A172 (cell line): Measurements from ENCODE around the gene GJD4.

DNA sequence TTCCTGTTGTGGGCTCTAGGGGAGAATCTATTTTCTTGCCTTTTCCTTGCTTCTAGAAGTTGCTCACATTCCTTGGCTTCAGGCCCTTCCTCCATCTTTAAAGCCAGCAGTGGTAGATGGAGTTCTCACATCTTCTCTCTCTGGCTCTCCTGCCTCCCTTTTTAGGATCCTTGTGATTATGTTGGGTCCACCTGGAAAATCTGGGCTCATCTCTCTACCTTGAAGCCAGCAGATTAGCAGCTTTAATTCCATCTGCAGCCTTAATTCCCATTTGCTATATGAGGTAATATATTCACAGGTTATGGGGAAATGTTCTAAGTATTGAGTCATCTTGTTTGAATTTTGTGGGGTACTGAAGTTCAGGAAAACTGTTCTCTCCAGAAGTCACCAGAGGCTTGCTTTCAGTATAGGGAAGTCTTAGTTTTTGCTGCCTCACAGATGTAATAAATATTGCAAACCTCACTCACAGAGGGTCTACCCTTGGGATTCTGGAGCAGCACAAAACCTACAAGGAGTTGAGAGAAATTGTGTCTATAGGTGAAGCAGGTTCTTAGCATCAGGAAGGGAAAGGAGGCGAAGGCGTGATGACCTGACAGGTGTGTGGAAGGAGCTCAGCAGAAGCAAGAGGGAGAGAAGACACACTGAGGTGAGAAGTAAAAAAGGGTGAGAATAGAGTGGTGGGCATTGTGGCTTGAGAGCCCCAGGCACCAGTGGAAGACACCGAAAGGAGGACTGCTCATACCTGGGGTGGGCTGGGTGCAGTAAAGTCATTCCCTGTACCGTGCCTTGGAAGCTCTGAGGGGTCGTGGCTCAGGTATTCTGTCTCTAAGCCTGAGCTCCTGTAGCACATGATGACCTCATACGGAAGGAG, 39.2 kb downstream of the CCNY start:
- RAMPAGE, long total RNA: no peak

DNA sequence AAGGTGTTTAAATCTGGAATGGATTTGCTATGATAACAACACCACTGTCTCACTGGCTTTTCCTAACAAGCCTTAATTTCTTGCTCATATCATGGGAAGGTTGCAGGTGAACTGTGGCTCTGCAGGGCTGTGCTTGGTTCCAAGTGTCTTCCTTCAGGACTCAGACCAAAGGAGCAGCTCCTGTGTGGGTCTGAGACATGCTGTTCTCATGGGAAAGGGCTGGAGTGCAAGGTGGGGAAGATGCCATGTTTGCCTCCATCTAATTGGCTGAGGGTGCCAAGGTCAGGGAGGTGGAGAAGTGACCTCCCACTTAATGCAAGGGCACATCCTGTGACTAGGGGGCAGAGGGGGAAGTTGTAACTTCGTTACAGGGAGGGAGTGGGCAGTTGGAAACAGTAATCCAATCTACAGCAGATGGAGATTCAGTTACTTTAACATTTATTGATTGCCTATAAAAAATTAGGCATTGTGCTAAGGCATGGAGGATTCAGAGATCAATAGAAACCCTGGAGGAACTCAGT, 75.6 kb downstream of the CCNY start:
- RAMPAGE, long total RNA: no peak

GRCh38 chr10:35422298-35422834, 86.1 kb downstream of the CCNY start:
- RAMPAGE, long total RNA: no peak

- RAMPAGE, long total RNA: no peak
Observed at GRCh38 chr10:35473886-35474658, 131.1 kb upstream of the GJD4 start.

- RAMPAGE, long total RNA: no peak
Observed at GRCh38 chr10:35605182-35605458, at the start of gene GJD4. TSS of gene GJD4 (plus strand) at chr10:35605341.

GRCh38 chr10:36349745-36350121, 707.6 kb upstream of the FZD8 start:
- RAMPAGE, long total RNA: no peak

DNA sequence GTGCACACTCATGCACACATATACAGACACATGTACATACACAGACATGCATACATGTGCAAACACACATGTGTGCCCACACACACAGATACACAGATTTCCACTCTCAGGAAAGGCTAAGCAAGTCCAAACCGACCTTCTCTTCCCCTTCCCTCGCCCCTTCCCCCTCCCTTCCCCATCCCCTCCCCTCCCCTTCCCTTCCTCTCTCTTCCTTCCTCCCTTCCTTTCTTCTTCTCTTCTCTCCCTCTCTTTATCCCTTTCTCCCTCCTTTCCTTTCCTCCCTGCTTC, 296.7 kb downstream of the ZNF248 start:
- RAMPAGE, long total RNA: no peak

DNA sequence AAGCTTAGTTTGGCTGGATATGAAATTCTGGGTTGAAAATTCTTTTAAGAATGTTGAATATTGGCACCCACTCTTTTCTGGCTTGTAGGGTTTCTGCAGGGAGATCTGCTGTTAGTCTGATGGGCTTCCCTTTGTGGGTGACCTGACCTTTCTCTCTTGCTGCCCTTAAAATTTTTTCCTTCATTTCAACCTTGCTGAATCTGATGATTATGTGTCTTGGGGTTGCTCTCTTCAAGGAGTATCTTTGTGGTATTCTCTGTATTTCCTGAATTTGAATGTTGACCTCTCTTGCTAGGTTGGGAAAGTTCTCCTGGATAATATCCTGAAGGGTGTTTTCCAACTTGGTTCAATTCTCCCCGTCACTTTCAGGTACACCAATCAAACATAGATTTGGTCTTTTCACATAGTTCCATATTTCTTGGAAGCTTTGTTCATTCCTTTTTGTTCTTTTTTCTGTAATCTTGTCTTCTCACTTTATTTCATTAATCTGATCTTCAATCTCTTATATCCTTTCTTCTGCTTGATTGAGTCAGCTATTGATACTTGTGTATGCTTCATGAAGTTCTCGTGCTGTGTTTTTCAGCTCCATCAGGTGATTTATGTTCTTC, 100.3 kb downstream of the ZNF33B start:
- RAMPAGE, long total RNA: no peak

GRCh38 chr10:42753526-42754029, 29.0 kb upstream of the BMS1 start:
- RAMPAGE, long total RNA: no peak

- RAMPAGE, long total RNA: no peak
Observed at GRCh38 chr10:42866555-42867172, 84.1 kb downstream of the BMS1 start.

DNA sequence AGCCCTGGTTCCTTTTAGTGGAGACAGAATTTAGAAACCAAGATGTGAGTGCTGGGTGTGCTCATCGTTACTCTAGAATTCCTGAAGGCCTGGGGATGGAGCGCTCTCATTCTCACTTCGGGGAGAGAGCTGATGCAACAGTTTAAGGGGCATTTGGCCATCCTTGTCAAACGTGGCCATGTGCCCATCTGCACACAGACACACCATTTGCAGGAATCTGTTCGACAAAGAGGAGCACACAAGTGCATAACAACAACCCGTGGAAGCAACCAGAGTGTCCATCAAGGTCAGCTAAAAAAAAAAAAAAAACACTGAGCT, 23.1 kb upstream of the RET start:
- RAMPAGE, long total RNA: no peak

DNA sequence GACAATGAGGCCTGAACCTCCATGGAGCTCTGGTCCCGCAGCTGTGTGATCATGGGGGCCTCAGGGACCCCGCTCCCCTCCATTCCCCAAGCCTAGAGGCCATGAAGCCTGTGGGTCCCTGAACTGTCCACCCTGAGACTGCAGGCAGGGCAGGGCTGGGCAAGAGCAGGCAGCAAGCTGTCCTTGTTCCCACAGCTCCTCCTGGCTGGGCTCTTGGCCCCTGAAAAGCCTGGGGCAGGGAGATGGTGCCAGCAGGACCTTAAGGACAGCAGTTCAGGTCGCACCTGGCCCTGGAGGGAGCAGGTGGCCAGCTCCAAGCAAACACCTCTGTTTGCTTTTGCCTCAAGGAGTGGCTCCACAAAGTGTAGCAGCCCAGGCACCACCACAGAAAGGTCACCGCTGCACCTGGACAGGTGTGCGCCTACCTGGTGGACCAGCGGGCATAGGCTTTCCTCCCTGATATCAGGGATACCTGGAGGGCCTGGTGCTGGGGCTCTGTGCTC, 5.2 kb downstream of the RET start:
- RAMPAGE, long total RNA: no peak

- RAMPAGE, long total RNA: no peak
Observed at GRCh38 chr10:43172309-43173371, 34.4 kb downstream of the CSGALNACT2 start.

DNA sequence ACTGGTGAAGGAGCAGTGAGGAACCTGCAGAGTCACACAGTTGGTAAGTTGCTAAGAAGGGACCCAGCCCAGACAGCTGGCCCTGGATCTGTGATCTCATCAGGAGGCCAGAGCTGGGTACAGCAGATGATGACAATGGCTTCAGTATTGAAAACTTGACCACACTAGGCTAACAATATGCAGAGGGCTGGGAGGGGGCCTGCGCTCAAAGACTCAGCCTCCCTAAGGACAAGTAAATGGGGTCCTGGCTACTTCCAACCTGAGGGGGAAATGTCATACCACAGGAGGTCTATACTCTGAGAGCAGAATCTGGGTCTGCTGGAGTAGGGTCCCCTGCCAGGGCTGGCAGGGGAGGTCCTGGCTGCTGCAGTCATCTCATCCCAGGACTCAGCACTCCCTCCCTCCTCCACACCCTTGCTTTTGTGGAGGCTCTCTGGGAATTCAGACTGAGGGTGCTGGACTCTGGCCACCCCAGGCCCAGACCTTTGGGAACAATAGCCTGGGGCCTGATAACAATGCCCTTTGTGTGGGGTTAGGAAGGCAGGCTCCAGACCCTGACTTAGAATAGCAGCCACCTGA, 1.4 kb downstream of the FXYD4 start:
- RAMPAGE, long total RNA: no peak

GRCh38 chr10:43386439-43387395, 15.3 kb downstream of the FXYD4 start:
- RAMPAGE, long total RNA: no peak

- RAMPAGE, long total RNA: no peak
Observed at GRCh38 chr10:43393393-43394491, 15.2 kb downstream of the HNRNPF start.

DNA sequence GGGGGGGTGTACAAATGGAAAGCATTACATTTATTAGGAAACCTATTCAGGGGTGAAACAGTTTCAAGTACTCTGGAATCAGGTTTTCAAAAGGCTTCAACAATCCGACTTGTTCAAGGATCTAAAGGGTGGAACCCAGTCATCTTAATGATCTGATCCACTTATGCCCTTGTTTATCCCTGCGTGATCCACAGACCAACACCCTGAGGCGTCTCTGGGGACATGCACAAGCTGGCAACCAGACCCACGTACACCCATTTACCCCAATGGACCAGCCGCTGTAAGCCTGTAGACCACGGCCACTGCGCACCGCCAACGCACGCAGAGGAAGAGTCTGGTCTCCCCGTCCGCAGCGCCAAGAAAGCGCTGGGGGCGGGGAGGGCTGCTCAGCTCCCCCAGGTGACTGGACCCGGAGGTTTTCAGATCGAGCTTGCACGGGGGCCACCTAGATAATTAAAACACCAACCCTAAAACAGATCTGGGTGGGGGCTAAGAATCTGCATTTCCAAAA, 13.3 kb downstream of the HNRNPF start:
- RAMPAGE, long total RNA: no peak

- RAMPAGE, long total RNA: no peak
Observed at GRCh38 chr10:43408037-43408661, 837 bp downstream of the HNRNPF start.

DNA sequence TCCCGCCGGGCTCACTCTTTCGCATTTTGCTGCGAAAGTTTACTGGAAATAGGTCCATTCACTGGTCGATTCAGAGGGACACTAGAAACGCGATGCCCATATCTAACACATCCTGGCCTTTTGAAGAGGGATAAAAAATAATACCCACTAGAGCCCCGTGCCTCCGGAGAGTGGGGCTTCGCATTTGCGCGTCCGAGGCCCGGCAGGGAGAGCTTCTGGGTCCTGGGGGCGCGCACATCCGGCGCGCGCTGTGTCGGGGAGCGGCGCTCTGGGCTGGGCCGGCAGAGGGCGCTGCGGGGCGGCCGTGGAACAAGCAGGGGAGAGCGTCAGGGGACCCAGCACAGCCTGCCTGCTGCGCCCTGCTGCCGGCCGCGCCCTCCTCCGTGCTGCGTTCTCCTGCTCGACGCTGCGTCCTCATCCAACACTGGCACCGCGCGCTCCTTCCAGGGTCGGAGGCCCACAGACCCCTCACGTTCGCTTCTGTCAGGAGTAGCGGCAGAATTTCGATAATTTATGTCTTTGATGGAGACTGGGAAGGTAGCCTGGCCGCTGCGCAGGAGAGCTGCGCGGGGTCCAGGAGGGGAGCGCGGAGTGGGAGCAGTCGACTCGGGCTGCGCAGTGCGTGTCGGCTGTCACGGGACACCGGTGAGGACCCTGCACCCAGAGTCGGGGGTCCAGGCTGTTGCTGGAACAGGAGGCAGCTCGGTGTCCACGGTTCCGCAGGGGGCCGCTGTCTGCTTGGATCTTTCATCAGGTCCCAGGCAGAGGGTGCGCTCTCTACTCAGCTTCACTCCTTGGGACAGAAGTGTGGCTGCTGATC, 41.5 kb upstream of the ZNF32 start:
- RAMPAGE, long total RNA: no peak

DNA sequence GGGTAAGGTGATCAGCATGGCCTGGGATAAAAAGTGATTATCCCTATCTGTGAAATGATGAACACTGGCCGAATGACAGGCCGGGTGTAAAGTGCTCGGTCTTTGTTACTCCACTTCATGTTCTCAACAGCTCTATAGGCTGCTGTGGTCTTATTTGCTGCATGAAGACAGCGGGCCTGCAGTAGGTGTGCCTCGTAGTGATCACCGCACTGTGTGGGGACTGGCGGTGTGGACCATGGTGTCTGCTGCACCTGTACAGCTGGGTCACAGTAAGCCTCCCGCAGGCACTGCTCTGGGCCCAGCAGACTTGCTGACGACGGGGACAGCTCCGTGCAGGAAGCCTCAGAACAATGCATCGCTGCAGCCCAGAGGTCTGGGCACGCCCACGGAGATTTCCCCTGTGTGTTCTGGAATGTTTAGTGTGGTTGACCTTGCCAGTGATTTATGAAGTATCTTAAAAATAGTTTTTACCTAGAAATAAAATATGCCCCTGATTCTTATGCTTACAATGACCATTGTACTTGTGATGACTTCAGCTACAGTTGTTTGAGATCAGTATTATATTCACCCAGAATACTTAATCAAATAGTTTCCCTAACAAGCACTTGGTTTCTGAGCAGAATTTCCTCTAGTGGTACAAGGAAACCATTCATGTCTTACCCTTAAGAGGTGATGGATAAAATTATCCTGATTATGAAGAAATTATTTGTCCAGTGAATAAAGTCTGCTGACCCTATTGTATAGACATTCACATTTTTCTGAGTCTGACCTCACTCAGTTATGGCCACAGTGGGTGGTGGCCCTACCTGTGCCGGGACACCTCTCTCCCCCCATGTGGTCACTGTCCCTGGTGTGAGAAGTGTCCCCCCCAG, 59.2 kb upstream of the ZNF32 start:
- RAMPAGE, long total RNA: no peak